Measurements from ENCODE around the genes MED7, CYFIP2 and LSM11.

DNA sequence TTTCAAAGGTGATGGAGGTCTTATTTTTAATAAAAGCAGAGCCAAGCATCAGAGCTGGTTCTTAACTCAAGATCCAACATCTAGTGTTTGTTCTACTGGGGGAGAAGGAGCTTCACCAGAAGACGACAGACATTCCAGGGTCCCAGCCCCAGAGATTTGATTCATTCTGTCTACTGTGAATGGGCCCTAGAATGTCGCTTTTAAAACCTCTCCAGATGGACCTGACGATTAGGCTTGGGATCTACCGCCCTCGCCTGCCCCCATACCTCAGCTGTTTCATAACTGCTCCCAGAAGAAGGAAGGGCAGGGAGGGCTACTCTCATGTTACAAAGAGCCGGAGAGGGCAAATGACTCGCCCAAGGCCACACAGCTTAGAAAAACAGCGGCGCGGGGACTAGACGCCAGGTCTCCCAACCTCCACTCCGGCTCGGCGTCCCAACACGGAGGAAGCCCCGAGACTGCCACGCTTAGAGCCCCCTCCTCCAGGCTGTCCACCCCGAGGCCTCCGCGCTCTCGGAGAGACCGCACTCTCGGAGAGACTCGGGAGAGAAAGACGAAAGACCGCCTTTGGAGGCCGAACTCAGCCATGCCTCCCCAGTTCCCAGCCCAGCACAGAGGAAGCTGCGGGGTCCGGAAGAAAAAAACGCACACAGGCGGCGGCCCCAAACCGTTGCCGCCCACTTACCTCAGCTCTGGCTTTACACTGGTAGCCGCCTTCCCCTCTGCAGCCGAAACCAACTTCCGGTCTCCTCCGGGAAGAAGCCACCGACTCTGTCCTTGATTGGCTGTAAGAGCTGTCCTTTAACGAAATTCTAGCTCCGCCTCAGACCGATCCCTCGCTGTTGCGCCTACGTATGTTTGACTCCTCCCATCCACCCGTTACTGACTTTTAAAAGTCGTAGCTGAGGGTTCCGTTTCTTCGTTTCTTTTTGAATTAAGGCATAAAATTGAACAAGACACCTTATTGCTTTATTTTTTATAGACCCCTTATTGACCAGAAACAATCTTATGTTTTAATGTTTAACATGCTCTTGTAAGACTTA, at the start of gene MED7:
Gene MED7 (minus strand): TSS at position 731 of the 1,043 bp plus-strand sequence.
- RRBS = under 1% methylated on average over 9 of the region's 49 CpGs

- RRBS = no CpG with 5 or more reads among the region's 36 CpGs
These were observed 807 bp upstream of the MED7 start for GRCh38 chr5:157143178-157144165.

GRCh38 chr5:157172253-157172936, 6.3 kb upstream of the GARIN3 start:
- RRBS = no CpG with 5 or more reads among the region's 4 CpGs

DNA sequence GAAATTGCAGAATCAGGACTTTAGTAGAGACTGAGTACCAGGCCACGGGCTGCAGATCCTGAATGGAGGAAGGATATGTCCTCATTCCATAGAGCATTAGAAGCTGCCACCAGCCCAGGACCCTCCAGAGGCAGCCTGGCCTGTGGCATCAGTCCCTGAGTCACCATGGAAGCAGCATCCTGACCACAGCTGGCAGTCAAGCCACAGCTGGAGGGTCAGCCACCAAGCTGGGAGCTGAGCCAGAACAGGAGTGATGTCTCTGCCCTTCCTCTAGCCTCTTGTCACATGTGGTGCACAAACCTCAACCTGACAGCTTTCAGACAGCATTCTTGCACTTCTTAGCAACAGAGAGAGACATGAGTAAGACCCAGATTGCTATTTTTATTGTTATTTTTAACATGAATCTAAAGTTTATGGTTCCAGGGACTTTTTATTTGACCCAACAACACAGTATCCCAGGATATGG, 13.2 kb upstream of the CYFIP2 start:
- RRBS = no CpG with 5 or more reads among the region's 1 CpG

DNA sequence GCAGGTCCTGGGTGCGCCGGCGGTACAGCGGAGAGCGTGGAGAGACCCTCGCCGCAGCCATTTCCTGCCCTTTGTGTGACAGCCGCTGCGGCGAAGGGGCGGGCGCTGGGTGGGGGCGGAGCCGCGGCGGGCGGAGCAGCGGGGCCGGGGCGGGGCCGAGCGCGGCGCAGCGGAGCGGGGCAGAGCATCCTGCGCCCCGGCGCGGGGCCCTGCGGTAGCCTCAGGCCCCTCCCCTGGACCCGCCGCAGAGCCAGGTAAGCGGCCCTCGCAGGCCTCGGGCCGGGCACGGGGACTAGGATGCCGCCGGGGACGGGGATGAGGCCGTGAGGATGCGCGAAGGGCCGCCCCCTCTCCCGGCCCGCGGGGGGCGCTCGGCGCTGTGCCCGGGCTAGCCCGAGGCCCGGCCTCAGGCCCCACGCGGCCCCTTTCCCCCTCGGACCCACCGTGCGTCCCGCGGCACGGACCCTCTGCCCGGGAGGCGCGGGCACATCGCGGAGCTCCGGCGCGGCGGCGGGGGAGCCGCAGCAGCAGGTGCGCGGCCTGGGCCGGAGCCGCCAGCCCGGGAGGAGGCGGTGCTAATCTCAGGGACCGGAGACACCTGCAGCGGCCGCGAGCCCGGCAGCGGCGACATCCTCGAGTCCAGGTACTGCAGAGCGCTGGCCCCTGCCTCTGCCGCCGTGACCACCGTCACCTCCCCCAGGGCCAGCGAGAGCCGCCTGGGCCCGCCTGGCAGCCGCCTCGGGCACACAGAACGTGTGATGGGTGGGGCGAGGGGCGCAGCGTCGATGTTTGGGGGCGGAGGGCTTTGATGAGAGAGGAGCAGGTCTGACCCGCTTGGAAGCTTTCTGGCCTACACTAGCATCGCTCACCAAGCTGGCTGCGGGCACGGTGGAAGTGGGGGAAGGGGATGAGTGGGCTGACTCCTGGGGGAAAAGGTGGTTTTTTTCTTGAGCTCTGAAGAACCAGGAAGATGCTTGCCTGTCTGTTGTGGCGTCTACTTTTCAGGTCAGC, at the start of gene CYFIP2:
Gene CYFIP2 (plus strand): TSS at position 182 of the 1,011 bp plus-strand sequence.
- RRBS = 2% methylated on average over 45 of the region's 107 CpGs

GRCh38 chr5:157323827-157324091, 21.7 kb downstream of the FNDC9 start:
- RRBS = no CpG with 5 or more reads among the region's 4 CpGs

DNA sequence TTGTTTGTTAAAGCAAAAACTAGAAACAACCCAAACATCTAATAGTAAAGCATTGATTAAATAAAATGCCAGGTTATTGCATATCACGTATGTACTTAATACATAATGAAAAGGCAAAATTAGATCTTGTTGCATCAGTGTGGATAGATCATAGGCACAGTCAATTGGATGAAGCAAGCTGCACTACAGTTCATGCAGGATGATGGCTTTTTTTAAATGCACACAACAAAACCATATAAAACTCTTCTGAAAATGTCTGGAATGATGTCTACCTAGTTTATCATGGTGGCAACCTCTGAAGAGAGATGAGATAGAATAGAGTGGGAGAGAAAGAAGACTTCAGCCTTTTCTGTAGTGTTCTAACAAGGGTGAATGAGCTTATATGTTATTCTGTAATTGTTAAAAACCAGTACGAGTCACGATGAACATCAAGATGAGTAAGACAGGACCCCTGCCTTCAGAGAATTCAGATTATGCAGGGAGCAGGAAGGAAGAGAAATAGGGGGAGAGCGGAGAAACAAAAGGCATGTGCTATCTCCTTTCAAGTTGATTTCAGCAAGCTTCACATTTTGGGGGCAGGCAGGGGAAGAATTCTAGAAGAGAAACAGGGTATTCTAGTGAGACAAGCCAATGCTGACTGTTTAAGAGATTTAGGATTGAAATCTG, 38.4 kb upstream of the FNDC9 start:
- RRBS = no CpG with 5 or more reads among the region's 4 CpGs

GRCh38 chr5:157431970-157432313, 28.1 kb upstream of the NIPAL4 start:
- RRBS = no CpG with 5 or more reads among the region's 2 CpGs

DNA sequence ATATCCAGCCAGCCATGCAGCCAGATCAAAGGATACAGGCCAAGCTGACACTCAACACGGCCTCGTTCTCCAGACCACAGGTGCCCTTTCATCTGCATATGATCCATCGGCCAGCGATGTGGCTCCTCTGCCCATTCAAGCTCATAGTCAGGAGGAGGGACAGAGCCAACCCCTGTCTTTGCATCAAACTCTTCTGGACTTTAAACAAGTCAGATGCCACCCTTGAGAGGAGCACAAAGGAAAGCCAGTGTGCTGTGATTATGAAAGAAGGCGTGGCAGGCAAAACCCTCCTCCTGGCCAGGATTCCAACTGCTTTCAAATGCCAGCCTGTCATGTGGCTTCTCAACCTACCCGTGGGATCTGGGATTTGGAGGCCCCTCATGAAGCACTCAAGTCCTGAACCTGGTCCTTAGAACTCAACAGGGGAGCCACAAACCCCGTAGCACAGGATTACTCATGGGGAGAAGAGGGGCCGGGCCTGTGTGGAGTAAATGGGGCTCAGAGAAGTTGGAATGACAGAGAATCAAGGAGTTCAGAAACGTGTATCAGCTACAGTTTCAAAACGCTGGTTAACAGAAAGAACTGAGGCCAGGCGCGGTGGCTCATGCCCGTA, 42.4 kb downstream of the ADAM19 start:
- RRBS = no CpG with 5 or more reads among the region's 13 CpGs

DNA sequence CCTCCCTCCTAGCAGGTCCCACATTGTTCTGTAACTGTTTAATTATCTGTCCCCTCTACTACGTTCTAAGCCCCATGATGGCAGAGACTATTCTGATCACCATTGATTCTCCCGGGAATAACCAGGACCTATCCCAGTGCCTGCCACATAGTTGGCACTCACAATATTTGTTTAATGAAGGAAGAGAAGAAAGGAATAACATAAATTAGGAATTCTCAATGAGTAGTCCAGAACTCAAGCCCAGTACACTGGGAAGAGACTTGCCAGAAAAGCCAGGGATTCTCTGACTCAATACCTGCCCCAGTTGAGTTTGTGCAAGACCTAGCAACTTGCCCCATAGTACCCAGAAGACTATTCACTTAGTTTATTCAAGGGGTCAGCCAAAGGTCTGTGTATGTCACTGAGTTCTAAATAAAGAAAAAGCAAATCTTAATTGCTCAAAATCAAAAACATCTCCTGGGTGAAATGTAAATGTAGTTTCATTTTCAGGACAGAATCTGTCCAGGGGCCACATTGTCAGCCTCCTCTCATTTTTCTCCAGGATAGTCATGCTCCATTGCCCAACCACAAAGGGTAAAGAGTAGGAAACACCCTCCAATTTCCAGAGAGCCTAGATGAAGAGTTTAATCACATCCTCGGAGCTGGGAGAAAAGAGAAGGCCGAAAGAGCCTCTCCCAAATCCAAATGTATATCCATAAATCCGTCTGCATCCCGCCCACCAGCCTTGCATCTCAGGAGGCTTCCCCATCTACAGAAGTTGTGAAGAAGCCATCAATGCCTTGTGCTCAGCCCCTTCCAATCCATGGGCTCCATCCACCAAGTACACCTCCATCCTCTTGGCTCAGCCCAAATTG, 27.1 kb downstream of the ADAM19 start:
- RRBS = no CpG with 5 or more reads among the region's 6 CpGs

DNA sequence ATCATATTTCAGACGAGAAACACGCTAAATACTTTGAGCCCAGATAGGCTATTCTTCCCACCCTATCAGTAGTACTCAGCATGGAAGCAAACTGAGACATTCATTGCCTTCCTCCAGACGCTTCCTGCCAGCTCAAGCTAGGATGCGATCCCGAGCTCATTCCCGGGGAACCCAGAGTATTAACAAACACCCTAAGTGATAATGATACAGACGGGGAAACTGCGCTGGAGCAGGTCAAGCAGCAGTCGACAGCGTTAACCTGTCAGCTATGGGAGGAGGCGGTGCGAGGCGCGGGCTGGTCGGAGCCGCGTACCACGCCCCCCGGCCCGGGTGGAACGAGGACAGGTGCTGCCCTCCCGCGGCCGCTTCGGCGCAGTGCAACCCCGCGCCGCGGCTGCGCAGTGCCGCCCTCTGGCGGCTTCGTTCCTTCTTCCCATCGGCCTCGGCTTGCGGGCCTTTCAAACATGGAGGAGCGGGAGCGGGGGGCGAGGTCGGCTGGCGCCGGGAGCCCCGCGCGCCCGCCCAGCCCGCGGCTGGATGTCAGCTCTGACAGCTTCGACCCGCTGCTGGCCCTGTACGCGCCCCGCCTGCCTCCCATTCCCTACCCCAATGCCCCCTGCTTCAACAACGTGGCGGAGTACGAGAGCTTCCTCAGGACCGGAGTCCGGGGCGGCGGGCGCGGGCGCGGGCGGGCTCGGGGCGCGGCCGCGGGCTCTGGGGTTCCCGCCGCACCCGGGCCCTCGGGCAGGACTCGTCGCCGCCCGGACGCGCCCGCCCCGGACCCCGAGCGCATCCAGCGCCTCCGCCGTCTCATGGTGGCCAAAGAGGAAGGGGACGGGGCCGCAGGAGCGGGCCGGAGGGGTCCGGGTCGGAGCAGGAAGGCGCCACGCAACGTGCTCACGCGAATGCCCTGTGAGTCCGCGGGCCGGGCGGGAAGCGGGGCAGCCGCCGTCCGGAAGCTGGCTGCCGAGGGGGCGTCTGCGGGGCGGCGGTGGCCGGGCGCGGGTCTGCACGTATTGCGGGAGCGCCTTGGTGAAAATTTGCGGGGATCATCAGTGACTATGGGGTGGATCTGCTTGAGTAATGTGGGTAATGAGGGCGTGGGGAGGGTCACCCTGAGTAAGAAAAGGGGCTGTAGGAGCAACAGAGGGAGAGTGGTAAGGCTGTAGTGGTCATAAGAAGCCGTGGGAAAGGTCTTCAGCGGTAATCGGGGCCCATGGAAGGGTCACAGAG, at the start of gene LSM11:
Gene LSM11 (plus strand): TSS at position 426 of the 1,233 bp plus-strand sequence.
- RRBS = 2% methylated on average over 39 of the region's 123 CpGs

DNA sequence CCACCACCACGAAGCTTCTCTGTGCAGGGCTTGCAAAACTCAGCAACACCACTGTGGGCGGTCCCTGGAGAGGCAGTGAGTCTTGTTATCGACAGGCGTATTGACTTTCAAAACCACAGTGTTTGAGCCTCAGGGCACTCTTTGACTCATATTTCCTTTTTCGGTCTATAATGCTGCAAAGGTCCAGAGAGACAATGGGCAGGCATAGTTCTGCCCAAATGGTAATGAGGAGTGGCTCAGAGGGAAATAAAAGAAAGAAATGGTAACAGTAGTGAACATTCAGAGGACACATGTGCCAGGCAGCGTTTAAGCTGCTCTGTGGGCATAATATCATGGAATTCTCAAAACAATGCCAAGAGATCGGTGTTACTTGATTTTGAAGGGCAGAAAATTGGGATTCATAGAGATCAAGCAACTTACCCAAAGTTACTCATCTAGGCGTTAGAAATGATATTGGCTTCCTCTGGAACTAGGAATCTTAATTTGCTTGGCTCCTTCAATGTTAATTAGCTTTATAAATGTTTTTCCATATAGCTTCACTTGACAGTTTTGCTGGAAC, 539.3 kb downstream of the EBF1 start:
- RRBS = no CpG with 5 or more reads among the region's 8 CpGs

- RRBS = no CpG with 5 or more reads among the region's 4 CpGs
These were observed 401.0 kb downstream of the EBF1 start for GRCh38 chr5:158698700-158699195.

DNA sequence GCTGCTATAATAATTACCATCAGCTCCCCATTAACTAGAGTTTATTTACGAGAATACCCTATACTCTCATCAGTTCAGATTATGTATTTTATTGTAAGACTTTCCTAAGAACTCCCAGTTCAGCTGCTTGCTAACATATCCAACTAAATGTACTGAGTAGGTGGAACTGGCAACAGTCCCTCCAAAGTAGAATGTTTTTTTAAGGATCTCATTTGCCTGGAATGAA, 297.0 kb downstream of the EBF1 start:
- RRBS = no CpG with 5 or more reads among the region's 1 CpG

- RRBS = no CpG with 5 or more reads among the region's 1 CpG
These were observed 181.9 kb downstream of the EBF1 start for GRCh38 chr5:158917960-158918159.

DNA sequence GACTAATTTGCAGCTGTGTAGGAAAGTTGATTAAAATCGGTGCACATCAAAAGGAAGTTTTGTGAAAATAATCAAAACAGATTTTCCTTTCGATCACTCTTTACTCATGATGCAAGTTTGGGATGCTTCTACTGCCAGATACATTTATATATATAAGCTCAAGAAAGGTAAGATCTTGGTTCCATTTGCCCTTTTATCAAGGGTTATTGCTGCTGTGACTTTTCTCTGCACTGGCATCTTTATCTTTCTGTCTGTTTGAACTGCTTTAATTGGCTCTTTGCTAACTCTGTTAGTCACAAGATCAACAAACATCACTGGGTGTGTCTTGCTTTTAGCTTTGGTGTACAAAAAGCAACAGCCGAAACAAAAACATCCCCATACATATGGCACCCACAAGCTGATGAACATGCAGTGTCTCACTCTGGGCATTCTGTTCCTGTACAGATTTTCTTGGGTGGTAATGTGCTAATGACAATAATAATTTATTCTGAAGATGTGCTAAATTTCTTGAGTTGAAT, 96.8 kb downstream of the EBF1 start:
- RRBS = no CpG with 5 or more reads among the region's 3 CpGs

- RRBS = no CpG with 5 or more reads among the region's 9 CpGs
These were observed 50.1 kb downstream of the EBF1 start for GRCh38 chr5:159049444-159050178.

GRCh38 chr5:159061095-159062107, 38.3 kb downstream of the EBF1 start:
- RRBS = no CpG with 5 or more reads among the region's 19 CpGs

Data from foreskin fibroblast (primary cell).